Right lobe of liver (tissue), 4 donors: ENCODE data around the genes COP1 and PAPPA2.

GRCh38 chr1:173867517-173867935, 654 bp upstream of the ZBTB37 start:
- PRO-cap, 4 experiments = no peak in any of the 4 experiments
- RAMPAGE, long total RNA, 2 experiments = no peak in any of the 2 experiments

- PRO-cap, 4 experiments = peak in 1 of 4 experiments; most common plus-strand start chr1:173926083 (in 1)
- RAMPAGE, long total RNA, 2 experiments = no peak in any of the 2 experiments
Measured at GRCh38 chr1:173925895-173926234, 8.7 kb upstream of the SERPINC1 start.

DNA sequence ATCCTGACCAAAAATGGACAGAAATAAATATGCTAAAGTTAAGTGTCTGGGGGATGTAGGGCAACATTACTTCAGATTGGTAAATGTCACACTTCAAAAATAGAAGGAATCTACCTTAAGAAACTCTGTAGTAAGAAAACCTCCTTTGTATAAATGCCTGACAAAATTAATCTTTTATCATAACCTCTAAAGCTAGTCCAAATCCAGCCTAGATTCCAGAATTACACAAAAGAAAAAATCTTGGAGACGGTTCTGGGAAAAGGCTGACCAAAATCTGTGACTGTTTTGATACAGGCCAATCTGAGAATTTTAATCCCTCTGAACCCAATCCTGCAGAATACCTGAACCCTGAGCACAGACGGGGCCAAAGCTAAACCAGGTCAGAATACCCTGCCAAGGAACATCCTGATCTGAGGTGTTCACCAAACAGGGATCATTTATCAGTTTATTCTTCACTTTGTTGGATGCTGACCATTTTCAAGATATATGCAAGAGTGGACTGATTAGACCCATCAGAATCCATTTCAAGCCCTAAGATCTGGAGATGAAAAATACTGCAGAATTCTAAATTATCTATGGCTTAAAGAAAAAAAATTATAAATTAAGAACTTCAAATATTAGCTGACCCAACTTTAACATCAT, 3.6 kb downstream of the RC3H1 start:
- PRO-cap, 4 experiments = no peak in any of the 4 experiments
- RAMPAGE, long total RNA, 2 experiments = no peak in any of the 2 experiments

GRCh38 chr1:174077716-174078230, 55.6 kb upstream of the RC3H1 start:
- PRO-cap, 4 experiments = no peak in any of the 4 experiments
- RAMPAGE, long total RNA, 2 experiments = no peak in any of the 2 experiments

GRCh38 chr1:174238702-174239394, 79.5 kb downstream of the RABGAP1L start:
- PRO-cap, 4 experiments = no peak in any of the 4 experiments
- RAMPAGE, long total RNA, 2 experiments = no peak in any of the 2 experiments

DNA sequence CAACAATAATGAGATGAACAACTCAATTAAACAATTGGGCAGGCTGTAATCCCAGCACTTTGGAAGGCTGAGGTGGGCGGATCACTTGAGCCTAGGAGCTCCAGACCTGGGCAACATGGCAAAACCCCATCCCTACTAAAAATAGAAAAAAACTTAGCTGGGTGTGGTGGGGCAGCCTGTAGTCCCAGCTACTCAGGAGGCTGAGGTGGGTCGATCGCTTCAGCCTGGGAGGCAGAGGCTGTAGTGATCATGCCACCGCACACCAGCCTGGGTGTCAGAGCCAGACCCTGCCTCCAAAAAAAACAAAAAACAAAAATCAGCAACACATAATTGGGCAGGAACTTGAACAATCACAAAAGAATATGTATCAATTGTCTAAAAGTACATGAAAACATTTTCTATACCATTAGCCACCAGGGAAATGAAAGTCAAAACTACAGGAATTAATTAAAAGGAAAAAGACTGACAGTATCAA, 232.9 kb downstream of the GPR52 start:
- PRO-cap, 4 experiments = no peak in any of the 4 experiments
- RAMPAGE, long total RNA, 2 experiments = no peak in any of the 2 experiments

DNA sequence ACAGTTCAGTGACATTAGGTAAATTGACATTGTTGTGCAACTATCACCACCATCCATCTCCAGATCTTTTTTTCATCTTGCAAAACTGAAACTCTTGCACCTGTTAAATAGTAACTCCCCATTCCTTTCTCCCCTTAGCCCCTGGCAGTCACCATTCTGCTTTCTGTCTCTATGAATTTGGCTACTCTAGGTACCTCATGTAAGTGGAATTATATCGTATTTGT, 227.2 kb upstream of the CACYBP start:
- PRO-cap, 4 experiments = peak in 2 of 4 experiments; most common plus-strand start position 121 of the sequence (in 2)
- RAMPAGE, long total RNA, 2 experiments = no peak in any of the 2 experiments

DNA sequence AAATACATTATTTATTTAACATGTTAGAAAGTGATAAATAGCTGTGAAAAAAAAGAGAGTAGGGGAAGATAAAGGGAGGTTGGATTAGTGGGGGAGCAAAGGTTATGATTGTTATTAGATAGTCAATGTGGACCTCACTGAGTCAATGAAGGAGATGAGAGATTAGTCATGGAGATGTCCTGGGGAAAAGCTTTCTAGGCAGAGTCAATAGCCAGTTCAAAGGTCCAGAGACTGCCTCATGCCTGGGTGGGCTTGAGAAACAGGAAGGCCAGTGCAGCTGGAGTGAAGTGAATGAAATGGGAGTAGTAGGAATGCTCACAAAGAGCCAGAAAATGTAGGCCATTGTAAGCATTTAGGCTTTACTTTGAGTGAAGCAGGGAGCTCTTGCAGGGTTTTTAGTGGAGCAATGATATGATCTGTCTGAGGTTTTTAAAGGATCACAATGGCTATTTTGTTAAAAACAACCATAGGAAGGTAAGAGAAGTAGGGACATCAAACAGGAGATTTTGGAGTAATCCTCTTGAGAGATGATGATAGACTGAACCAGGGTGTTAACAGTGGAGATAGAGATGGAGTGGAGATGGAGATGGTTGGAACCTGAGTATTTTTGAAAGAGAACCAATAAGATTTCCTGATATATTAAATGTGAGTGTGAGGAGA, 186.9 kb upstream of the CACYBP start:
- PRO-cap, 4 experiments = no peak in any of the 4 experiments
- RAMPAGE, long total RNA, 2 experiments = no peak in any of the 2 experiments

DNA sequence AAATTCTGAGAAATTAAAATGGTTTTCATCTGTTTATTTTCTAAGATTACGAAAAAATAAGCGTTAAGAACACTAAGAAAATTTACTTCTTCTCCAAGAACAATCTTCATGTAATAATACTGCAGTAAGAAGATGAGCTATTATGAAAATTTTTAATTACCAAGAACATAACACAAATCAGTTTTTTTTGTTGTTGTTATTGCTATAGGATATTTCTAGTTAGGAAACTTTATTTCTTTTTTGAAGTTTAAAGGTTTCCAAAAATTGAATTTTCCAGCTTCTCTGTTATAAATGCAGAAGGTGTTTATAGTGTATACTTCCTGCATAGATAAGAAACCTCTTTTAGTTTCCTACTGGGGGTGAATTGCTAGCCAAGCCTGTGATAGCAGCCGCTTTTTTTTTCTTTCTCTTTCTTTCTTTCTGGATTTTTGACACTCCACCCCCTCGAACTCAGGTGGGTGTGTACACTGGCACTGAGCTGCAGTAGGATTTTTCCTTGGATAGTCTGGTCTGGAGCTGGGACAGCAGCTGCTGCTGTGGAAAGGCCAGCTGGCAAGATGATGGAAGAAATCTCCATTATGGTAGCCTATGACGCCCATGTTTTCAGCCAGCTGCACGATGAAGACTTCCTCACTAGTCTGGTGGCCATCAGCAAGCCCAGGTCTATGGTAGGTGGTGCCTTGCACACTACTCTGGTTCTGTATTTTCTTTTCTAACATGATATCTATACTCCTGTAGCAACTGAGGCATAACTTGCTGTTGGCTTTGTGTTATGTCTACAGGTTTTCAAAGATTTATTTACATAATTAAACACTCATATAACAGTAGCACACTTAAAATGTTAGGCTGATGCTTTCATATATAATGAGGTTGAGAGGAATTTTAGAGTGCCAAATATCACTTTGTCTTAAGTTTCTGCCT, 122.5 kb upstream of the CACYBP start:
- PRO-cap, 4 experiments = no peak in any of the 4 experiments
- RAMPAGE, long total RNA, 2 experiments = no peak in any of the 2 experiments

- PRO-cap, 4 experiments = no peak in any of the 4 experiments
- RAMPAGE, long total RNA, 2 experiments = no peak in any of the 2 experiments
Measured at GRCh38 chr1:174968610-174969471, 30.9 kb upstream of the CACYBP start.

GRCh38 chr1:175044464-175045088, 21.4 kb upstream of the MRPS14 start:
- PRO-cap, 4 experiments = peak in 2 of 4 experiments; most common minus-strand start chr1:175044768 (in 2)
- RAMPAGE, long total RNA, 2 experiments = no peak in any of the 2 experiments

GRCh38 chr1:175169122-175169800, 23.3 kb downstream of the KIAA0040 start:
- PRO-cap, 4 experiments = no peak in any of the 4 experiments
- RAMPAGE, long total RNA, 2 experiments = no peak in any of the 2 experiments

DNA sequence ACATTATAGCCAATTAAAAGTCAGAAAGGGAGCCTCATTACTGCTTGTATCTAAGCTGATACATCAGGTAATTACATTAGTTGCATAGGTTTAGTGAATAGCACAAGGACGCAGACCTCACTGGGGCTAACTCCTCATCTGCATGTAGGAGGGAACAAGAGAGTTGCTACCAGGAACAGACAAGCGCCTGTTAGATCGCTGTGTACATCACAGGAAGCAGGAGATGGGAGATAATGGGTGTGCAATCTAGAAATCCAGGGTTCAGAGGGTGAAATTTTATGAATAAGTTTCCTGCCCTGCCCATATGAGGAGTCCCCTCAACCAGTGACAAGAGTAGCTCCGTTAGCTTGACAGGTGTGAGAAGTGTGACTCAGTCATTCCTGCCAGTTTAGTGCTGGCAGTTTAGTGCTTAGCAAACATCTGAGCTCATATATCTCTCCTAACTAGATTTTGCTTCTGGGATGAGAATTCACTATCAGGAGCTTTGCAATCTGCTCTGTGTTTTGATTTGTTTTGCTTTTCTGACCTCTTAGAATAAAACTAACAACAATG, 96.8 kb upstream of the TNR start:
- PRO-cap, 4 experiments = no peak in any of the 4 experiments
- RAMPAGE, long total RNA, 2 experiments = no peak in any of the 2 experiments

- PRO-cap, 4 experiments = no peak in any of the 4 experiments
- RAMPAGE, long total RNA, 2 experiments = no peak in any of the 2 experiments
Measured at GRCh38 chr1:176162678-176163136, 44.4 kb downstream of the COP1 start.

DNA sequence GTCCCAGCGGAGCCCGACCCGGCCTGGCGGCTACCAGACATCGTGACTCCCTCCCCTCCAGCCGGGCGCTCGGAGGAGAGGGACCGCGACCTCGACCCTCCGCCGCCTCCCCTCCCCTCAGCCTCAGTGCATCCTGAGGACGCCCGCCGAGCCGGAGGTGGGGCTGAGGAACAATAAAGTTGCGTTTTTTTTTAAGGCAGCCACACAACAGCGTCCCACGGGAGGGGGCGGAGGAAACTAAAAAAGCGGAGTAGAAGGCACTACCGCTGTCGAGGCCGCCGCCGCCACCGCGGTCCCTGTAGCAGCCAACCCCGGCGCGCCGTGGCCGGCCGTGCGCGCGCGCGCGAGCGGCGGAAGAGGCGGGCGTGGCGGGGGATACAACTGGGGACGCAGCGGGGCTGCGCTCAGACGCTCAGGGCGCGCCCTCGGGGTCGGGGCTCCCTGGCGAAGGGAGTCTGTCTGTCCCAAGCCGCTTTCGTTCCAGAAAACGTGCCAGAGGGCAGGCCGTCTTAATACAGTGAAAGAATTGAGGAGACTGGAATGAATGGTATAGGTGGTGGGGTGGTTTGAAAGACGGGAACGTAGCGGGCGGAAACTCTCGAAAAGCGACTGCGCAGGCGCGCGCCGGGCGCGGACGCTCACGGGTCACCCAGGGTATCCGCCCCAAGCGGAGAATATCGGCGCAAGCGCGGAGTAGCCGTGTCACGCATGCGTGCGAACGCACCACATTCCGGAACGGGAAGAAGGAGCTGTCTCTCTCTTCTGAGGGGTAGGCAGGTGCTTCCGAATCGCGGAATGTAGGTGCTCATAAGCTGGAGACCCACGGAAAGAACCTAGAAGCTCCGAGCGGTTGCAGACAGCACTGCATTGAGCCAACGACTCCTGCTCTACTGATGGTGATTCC, at the start of gene COP1:
Gene COP1, minus strand, starts transcription at position 349 of the 904 bp plus-strand sequence.
- PRO-cap, 4 experiments = peak in 4 of 4 experiments; most common plus-strand start position 407 of the sequence (in 4); most common minus-strand start position 333 of the sequence (in 4)
- RAMPAGE, long total RNA, 2 experiments = start-site peak on the plus strand in 1 of 2 experiments, centred at position 730 of the sequence, 18 reads per replicate

DNA sequence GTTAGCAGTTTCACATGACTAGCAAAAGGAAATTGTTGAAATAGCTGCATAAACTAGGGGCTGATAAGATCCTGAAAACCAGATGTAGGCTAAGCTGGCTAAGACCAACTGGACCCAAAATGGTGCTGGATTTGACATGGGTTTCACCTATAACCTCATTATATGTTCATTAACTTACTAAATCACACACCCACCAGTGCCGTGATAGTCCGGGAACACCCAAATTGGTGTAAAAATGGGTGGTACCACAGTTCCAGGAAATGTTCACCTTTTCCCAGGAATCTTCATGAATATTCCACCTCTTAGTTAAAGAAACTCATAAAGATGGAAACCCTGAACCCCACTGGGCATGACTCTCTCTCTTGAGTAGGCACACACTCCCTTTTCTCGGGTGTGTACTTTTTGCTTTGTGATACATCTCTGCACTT, at the start of gene PAPPA2:
Gene PAPPA2, plus strand, starts transcription at position 350 of the 428 bp plus-strand sequence.
- PRO-cap, 4 experiments = no peak in any of the 4 experiments
- RAMPAGE, long total RNA, 2 experiments = no peak in any of the 2 experiments

- PRO-cap, 4 experiments = no peak in any of the 4 experiments
- RAMPAGE, long total RNA, 2 experiments = no peak in any of the 2 experiments
Measured at GRCh38 chr1:176795264-176795610, 332.3 kb downstream of the PAPPA2 start.

DNA sequence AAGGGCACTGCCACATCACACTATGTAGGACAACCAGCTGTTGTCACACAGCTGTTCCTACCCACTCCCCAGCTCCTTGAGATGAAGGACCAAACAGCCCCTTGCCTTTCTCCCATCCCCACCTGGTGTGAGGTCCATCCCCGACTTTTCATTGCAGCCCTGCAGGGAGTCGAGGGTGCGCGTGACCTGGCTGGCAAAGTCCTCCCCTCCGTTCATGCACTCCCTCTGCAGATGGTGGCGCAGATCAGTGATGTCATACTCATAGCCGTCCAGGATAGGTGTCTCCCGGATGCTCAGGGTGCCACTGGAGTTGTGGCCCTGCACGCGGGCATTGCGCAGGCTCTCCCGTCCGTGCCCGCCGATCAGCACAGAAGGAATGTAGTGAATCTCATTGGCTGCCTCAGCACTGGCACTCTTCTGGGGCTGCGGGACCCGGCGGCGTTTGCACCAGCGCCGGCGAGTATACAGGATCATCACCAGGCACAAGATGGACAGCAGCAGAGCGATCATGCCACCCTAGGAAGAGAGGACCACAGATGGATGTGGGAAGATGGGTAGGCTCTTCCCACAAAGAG, 132.1 kb downstream of the ASTN1 start:
- PRO-cap, 4 experiments = no peak in any of the 4 experiments
- RAMPAGE, long total RNA, 2 experiments = no peak in any of the 2 experiments

DNA sequence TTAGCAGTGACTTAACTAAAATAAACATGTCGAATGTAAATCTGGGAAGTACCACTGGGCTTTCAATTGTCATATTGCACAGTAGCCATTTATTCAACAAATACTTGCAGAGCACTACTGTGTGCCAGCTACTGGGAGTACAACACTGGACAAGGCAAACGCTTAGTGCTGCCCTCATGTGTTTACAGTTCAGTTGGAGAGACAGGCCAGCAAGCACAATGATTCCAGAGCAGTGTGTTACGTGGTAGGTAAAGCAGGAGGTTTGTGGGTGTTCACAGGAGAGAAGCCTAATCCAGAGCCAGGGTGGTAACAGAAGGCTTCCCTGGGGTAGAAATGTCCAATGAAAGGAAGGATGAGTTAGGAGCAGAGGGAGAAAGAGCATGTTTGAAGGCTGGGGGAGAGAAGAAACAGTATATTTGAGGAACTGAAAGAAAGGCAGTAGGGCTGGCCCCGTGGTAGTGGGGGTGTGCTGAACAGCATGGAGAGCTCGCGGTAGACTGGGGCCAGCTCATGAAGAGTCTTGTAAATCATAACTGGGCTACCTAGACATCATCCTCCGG, 37.9 kb upstream of the RASAL2 start:
- PRO-cap, 4 experiments = peak in 3 of 4 experiments; most common plus-strand start position 187 of the sequence (in 2)
- RAMPAGE, long total RNA, 2 experiments = no peak in any of the 2 experiments

DNA sequence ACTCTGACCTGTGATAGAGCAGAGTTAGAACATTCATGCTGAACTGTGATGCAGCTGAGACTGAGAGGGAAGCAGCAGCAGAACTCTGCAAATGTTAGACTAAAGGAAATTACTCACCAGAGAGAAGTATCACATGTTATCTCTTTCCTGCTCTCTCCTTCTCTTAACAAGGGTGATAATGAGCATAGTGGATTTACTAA, 181.6 kb downstream of the RASAL2 start:
- PRO-cap, 4 experiments = no peak in any of the 4 experiments
- RAMPAGE, long total RNA, 2 experiments = no peak in any of the 2 experiments